Fibroblast of villous mesenchyme (primary cell): ENCODE measurements around a stretch of chr13.

DNA sequence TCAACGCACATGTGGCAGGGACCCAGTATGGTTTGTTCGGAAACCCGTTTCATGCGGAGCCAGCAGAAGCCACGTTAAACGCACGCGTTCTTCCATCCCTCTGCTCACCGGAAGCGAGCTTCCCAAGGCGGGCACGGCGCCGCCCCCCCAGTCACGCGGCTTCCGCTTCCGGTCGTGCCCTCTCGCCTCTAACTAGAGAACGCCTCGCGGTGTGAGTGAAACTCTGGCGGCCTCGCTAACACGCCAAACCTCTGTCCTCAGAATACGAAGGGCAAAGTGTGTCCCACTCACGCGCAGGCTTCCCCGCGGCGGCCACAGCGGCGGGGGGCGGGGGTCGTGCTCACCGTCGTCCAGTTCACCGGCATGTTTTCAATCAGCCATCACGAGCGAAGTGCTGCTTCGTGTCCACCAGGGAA lies 17.9 kb upstream of the CFAP97D2 start:
- CAGE, long polyA plus RNA, result no peak

- CAGE, long polyA plus RNA, result no peak
Observed at GRCh38 chr13:114161756-114162441, 17.2 kb upstream of the CFAP97D2 start.

DNA sequence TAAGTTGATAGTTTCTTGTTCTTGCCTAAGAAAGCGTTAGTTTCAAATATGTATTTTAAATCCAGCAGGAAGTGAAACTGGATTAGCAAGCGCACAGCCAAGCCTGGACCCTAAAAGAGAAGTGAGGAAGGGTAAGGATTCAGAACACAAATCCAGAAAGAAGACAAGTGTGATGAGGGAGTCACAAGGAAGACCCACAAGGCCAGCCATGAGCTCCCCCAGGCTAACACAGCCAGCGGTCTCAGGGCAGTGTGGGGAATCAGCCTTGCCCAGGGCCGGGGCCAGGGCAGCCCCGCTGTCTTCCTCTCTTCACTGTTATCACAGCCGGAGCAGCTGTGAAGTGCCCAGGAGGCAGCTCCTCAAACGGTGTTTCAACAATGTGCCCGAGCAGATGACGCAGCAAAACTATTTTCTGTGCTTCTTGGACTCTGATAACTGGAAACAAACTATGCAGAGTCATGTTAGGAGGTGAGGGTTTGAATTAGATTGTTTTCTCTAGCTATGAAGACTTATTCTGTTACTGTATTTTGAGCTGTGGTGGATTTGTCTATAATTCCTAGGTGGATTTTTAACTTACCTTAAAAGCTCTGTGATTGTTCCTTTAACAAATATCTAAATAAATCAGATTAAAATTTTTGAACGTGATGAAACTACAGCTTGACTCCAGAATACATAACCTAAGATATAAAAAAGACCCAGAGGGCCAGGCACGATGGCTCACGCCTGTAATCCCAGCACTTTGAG lies 12.1 kb upstream of the CDC16 start:
- CAGE, long polyA plus RNA, result no peak

- CAGE, long polyA plus RNA, result no peak
Observed at GRCh38 chr13:114280263-114280929, 1.0 kb upstream of the UPF3A start.

- CAGE, long polyA plus RNA, result no peak
Observed at GRCh38 chr13:114291413-114292010, 10.1 kb downstream of the UPF3A start.

DNA sequence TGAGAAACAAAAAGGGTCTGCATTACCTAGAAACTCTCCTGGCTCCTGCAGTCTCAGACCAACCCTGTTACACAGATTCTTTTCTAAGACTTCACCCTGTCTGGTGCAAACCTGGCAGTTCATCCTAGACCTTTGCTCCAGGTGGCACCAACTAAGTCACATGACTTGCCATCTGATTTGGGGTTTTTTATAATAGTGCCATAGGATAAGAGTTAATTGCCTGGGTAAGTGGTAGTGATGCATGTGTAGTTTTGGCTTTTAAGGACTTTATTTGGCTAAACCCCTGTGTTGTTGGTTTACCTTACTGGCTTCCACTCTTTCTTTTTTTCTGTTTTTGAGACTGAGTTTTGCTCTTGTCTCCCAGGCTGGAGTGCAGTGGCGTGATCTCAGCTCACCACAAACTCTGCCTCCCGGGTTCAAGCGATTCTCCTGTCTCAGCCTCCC lies 14.4 kb downstream of the CHAMP1 start:
- CAGE, long polyA plus RNA, result no peak

- CAGE, long polyA plus RNA, result no peak
Observed at GRCh38 chr13:114339730-114340057, 25.4 kb downstream of the CHAMP1 start.